Mesenchymal stem cell of the bone marrow (primary cell): ENCODE results near the gene CMIP.

- CAGE, long polyA plus RNA: no peak
Measured at GRCh38 chr16:78002730-78003087, 19.6 kb upstream of the CLEC3A start.

DNA sequence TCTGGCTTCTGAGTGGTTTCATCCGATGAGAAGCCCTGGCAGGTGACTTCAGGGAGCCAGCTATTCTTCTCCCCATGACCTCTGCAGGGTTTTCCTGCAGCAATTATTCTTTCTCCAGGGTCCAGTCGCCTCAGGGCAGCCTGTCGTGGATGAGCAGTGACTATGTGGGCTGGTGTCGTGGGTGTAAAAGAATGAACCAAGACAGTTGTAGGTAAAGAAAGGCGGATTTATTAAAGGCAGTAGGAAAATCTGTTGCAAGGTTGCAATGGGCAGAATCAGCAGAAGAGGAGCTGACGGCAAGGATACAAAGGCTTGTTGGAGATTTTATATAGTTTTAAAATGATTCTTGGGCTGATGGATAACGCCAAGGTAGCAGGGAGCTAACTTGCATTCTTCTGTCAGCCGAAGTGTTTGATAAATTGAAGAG, 6.9 kb upstream of the WWOX start:
- CAGE, long polyA plus RNA: no peak

- CAGE, long polyA plus RNA: no peak
Measured at GRCh38 chr16:78461110-78461831, 361.8 kb downstream of the WWOX start.

DNA sequence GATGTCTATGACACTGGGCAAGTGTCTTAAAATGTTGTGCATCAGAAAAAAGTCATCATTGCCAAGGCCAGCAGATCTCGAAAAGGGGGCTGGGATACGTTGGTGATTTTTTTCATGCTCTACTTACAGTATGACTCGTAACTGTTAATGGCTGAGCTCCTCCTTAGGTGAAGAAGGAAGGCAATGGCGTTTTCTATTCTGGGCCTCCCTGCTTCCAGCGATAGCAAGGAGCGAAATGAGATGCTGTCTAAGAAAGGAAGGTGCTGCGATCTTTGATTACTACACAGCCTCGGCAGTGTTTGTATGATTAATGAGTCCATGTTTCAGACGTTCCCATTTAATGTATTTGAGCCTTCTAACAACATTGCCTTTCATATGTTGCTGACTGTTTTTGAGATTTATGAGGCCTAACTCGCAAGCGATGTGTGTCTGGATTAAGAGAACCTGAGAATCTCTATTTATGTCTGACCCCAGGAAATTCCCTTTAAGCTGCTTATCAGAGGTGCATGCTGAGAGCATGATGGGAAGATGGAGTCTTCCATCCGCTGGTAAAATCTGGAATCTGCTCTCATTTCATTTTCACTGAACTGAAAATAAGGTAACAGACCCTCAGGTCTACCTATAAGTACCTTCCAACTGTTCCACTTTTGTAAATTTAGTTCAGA, 403.4 kb downstream of the WWOX start:
- CAGE, long polyA plus RNA: no peak

DNA sequence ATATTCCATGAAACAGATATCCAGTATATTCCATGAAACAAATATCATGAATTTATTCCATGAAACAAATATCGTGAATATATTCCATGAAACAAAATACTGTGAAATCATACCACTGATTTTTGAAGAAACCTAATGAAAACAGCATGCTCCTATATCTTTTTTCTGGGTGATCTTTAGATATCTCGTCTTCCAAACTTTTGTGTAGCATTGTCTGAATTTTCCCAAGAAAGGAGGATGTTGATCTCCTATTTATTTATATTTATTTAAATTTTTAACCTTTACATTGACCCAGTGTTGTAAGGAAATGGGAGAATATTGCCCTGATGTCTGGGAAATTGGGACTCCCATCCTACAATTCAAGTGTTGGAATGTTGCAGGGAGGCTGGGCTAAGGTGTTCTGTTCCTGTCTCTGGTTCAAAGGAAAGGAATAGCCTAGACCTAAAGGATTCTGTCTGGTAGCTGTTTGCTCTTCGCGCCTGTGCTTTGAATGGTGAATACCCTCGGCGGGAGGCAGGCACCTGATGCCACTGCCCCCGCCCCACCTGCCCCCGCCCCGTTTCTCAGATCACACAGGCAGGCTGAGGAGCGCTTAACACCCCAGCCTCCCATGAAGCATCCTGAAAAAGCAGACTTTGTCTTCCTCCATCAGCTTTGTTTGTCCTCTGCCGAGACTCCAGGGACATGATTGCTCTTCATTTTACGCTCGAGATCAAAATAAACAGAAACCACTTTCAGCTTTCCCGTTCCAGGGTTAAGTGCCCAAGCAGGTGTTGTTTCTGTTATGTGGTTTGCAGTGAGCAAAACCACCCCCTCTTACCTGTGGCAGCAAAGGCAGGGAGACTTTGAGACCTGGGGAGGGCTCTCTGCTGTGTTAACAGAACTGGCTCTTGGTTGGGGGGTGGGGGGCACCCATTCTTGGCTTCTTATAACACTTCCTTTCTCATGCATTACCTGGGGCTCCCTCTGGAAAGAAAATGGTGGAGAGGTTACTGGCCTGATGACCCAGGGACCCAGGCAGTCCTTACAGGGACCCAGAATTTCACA, 452.0 kb downstream of the WWOX start:
- CAGE, long polyA plus RNA: no peak

DNA sequence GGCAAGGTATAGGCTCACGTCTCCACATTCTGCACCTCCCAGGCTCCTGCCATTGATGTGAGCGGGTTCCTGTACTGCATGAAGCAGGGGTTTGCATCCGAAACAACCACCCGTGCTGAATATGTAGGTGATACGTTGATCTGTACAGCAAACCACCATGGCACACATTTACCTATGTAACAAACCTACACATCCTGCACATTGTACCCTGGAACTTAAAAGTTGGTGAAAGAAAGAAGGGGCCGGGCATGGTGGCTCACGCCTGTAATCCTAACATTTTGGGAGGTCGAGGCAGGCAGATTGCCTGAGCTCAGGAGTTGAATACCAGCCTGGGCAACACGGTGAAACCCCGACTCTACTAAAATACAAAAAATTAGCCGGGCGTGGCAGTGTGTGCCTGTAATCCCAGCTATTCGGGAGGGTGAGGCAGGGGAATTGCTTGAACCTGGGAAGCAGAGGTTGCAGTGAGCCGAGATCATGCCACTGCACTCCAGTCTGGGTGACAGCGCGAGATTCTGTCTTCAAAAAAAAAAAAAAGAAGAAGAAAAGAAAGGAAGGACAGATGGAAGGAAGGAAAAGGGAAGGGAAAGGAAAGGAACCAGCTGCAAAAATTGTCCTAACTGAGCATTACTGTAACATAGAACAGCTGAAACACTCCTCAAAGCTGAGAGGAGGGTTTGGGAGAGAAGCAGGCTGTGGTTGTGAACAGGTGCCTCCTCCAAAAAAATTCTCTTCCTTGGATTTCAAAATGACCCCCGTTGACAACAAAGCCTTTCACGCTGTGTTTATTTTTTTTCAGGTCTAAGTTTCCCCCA, 541.2 kb downstream of the WWOX start:
- CAGE, long polyA plus RNA: no peak

- CAGE, long polyA plus RNA: no peak
Measured at GRCh38 chr16:78669792-78670597, 570.5 kb downstream of the WWOX start.

DNA sequence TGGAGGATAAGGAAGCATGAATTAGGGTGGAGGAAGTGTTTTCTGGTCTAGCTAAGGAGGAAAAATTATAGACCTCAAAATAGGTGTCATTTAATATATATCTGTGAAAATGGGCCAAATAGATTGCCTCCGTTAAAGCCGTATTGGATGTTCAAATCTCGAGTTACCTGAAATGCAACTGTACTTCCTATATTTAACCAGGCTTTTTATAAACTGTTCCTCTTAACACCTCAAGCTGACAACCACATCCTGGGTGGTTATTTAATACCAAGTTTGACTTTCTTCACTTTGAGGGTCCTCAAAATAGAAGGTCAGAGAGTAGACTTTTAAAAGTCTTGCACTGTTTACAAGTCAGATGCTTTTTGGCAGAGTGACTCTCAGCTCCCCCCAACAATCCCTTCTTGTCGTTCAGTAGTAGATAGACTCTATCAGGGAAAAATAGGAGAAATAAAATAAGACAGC, 650.2 kb downstream of the WWOX start:
- CAGE, long polyA plus RNA: no peak

DNA sequence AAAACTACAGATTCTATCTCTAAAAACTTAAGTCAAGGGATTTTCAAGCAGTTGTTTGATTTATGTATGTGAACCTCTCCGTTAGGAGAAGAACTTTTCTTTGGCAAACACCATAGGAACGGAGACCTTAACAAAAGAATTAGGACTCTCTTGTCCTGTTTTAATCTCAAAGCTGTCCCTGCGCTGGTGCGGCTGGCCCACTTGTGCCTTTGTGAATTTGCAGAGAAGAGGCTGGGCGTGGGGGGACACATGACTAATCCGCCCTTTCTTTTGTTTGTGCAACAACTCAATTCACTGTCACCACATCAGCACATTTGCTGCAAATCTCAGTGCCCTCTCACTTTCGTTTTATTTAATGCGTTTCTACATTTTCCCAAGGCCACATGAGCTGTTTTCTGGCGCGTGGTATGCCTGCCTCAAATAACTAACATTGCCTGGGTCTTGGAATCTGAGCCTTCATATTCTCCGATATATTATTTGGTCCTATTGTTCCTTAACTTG, 642.9 kb downstream of the MAF start:
- CAGE, long polyA plus RNA: no peak

DNA sequence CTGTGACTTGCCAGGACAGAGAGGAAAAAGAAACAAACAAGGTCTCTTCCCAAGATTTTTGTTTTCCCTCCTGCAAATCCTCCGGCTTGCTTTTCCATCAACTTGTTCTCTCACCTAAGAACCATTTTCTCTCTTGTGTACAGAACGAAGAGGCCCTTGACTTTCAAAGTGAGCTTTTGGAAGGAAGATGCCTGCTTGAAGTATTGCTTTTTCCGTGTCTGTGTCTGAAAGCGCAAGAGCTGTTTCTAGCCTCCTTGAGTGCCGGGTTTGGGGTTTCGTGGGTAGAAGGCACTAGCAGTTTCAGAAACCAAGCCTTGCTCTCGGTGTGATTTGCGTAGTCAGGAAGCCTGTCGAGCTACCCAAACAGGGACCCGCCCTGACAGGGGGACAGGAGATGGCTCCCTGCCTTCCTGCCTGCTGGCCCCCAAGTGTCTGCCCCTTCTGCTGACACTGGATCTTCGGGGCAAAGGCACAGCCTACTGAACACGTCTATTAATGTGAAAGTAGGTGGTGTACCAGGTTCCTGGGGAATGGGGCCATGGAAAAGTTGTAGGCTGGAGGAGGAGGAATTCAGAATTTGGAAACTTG, 322.1 kb downstream of the MAF start:
- CAGE, long polyA plus RNA: no peak

GRCh38 chr16:79438330-79438836, 162.2 kb downstream of the MAF start:
- CAGE, long polyA plus RNA: no peak

DNA sequence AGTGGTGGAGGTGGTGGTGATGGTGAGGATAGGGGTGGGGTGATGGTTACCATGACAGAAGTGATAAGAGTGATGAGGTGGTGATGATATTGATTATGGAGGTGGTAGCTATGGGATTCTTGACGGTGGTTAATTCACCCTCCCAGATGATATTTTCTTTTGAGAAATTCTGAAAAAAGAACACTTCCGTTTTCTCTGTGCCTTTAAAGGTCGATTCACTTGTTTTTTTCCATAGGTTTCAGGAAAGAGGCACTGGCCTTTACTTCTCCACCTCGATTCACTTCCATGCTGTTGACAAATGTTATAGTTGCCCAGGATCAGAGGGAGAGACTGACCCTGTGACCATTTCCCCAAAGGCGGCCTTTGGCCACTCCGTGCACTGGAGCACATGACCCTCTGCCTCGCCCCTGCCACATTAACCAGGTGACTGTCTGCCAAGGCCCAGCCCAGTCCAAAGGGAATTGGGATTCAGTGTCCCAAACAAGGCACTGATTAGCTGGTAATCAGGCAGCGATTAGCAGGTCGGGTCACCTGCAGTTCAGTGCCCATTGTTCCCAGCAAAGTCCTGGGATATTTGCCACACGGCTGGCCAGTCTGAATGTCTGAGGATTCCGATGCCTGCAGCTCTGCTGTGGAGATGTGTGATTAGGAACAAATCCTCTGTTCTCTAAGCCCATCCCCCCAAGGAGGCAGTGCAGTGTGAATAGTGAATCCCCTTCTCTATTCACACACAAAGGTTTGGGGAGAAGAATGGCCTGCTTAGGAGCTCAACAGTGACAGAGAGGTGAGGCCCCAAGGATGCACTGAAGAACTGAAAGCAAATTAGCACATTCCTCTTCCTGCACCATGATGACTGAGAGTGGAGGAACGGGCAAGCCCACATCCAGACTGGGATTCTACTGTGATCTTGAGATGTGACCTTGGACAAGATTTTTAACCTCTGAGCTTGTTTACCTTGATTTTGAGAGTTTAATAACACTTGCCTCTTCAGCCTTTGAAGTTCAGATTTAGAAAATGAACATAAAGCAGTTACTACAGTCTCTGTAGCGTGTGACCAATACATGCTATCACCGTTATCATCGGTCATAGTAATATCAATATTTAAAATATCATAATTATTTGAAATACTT, 123.1 kb upstream of the MAF start:
- CAGE, long polyA plus RNA: no peak

- CAGE, long polyA plus RNA: no peak
Measured at GRCh38 chr16:81036899-81037388, 1.3 kb downstream of the ATMIN start.

DNA sequence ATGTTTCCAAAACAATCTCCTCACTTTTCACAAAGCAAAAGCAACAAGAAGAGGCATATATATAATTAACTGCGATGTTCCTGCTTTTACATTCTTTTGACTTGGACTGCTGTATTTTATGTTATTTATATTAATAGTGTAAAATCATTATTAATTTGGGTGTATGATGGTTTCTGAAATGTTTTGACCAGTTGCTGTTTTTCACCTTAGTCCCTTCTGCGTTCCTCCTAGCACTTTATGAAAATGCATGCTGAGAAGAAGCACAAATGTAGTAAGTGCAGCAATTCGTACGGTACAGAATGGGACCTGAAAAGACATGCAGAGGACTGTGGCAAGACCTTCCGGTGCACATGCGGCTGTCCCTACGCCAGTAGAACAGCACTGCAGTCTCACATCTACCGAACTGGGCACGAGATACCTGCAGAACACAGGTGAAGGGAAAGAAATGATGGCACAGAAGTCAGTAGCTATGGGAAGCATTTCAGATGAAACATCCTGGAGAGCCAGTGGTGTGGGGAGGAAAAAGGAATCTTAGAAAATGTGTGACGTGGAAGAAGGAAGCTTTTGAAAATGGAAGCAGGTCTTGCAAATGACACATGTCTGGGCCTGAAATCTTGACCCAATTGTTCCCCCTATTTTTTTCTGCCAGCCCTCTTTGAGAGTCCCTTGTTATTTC, 6.5 kb downstream of the ATMIN start:
- CAGE, long polyA plus RNA: no peak

- CAGE, long polyA plus RNA: no peak
Measured at GRCh38 chr16:81266099-81266638, 27.7 kb downstream of the BCO1 start.

- CAGE, long polyA plus RNA: no peak
Measured at GRCh38 chr16:81405697-81406197, 38.9 kb upstream of the CMIP start.

GRCh38 chr16:81443432-81444066, 1.1 kb upstream of the CMIP start:
- CAGE, long polyA plus RNA: no peak

DNA sequence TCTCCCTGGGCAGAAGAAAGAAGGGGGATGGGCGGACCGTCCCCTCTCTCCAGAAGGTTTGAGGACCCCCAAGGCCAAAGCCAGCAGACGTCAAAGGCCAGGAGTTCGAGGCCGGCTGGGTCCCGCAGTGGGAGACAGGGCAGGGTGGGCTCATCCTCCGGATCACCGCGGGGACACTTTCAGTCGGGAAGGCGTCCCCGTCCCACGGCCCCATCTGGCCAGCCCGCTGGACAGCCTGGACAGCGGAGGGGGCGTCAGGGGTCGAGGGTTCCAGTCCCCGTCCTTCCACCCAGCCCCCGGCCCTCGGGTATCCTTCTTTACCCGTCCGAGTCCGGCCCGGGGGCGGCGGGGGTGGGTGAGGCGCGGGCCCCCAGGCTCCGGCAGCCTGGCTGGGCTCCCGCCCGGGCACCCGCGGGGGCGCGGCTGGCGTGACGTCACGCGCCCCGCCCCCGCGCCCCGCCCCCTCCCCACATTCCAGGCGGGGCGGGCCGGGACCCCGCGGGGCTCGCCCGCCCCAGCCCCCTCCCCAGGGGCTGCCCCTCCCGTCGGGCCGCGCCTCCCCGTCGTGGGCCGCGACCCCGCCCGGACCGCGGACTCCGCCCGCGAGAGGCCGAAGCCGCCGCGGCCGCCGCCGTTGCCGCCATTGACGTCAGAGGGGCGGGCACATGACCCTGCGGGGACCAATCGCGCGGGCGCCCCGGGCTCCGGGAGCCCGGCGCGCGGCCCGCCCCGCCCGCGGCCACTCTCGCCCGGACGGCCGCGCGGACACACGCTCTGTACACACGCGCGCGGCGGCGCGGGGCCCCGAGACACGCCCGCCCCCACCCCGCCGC, at the start of gene CMIP:
TSS of gene CMIP (plus strand) at position 742 of the 833 bp plus-strand sequence.
- CAGE, long polyA plus RNA: no peak

DNA sequence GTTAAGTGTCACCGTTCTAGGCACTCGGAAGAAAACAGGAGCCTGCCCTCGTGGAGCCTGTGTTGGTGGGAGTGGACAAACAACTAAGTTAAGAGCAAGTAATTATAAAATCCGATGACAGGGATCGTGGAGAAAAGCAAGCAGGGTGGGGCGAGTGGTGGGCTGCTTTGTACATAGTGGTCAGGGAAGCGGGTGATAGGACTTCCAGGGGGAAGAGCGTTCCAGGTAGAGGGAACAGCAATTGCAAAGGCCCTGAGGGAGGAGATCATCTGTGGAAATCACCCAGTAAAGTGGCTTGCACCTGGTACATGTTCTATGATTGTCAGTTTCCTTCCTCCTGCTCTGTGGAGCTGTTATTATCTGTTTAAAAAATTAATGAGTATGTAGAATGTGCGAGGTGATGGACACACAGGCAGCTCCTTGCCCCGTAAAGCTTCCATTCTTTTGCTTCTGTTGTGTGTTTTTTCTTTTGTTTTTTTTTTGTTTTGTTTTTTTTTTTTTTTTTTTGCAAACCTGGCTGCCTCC, 7.9 kb downstream of the CMIP start:
- CAGE, long polyA plus RNA: no peak

- CAGE, long polyA plus RNA: no peak
Measured at GRCh38 chr16:81457536-81458163, 13.0 kb downstream of the CMIP start.